Mesenchymal stem cell of adipose (primary cell): Measurements from ENCODE around the genes GCGR and PPP1R27.

- CAGE, long polyA plus RNA: no peak
These were observed 33.5 kb upstream of the SLC38A10 start for GRCh38 chr17:81328360-81329250.

DNA sequence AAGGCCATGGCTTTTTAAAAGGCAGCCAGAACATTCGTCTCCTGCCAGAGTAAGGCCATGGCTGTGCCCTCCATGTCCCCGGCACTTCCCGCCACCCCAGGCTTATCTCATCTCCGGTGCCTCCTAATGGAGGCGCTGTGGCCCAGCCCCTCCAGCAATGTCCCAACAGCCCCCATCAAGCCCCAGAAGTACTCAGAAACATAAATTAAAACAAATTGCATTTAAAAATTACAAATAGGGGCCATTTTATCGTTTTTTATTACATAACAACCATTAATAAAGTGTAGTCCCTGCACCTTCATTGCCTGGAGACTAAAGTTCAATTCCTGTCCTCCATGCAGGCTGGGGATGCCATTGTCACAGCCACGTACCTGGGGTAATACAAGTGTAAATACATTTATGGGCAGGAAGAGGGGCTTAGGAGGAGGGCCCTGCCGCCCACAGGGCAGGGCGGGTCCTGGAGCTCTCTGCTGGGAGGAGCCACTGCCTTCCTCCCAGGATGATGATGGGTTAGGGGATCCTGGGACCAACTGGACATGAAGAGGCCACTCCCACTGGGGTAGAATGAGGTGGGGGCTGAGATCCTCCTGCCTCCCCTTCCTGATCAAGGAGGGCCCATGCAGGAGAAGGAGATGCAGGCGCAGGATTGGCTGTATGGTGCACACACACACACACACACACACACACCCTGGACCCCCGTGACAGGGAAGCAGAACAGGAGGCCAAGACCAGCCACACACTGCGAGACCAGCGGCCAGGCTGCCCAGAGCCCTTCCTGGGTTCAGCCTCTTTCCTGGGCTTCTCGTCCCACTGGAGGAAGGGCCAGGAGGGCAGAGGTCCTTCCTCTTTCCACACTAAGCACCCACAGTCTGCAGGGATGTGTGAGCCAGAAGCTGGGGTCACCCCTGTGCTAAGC, 44.1 kb upstream of the SLC38A10 start:
- CAGE, long polyA plus RNA: no peak

- CAGE, long polyA plus RNA: no peak
These were observed 49.0 kb upstream of the BAHCC1 start for GRCh38 chr17:81346304-81346566.

DNA sequence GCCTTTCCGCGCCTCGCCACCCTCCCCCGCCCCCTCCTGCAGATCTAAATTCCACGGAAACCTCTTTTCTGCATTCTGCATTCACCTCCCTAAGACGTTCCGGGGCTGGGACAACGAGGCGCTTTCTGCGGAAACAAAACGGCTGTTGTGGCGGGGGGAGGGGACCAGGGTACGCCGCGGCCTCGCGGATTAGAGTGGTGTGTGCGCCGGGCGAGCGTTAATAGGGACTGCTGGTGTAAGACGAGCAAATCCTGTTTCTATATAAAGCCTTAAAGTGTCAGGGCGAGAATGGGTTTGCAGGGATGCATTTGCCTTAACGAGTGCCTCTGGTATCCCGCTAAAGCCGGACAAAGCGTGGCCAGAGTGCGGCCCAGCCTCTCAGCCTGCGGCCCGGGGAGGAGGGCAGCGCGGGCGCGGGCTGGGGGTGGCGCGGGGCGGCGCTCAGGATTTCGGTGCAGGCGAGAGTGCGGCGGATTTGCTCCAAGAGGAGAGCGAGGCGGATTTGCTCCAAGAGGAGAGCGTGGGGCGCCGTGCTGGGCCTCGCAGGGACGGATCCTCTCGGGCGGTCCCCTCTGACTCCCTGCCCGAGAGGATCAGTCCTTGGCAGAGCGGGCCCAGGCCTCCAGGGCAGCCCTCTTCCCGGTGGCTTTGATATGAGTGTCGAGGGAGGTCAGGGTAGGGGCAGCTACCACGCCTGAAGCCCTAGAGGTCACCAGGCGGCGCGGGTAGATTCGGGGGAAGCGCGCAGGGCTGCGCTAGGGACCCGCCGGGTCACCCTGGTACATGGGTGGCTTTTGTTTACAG, 5.1 kb downstream of the BAHCC1 start:
- CAGE, long polyA plus RNA: no peak

GRCh38 chr17:81421000-81421614, 25.9 kb downstream of the BAHCC1 start:
- CAGE, long polyA plus RNA: no peak

- CAGE, long polyA plus RNA: no peak
These were observed 58.5 kb downstream of the BAHCC1 start for GRCh38 chr17:81453746-81454157.

DNA sequence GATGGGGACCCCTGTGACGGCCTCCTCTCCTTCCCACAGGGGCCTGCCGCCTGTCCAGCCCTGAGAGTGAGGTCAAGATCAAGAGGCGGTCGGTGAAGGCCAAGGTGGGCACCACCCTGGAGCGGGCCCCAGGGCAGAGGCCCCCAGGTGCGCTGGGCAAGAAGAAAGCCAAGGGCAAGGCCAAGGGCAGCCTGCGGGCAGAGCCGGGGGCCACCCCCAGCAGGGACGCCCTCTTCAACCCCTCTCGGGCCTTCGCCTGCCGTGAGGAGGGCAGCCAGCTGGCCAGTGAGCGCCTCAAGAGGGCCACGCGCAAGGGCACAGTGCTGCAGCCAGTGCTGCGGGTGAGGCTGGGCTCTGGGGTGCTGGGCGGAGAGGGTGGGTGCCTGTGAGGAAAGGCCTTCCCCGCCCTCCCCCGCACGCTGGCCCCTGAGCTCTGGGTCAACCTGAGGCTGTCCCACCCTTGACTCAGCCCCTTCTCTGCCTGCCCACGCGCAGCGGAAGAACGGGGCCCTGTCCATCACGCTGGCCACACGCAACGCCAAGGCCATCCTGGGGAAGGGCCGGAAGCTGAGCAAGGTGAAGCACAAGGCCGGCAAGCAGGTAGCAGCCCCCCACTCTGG, 54.4 kb downstream of the ACTG1 start:
- CAGE, long polyA plus RNA: no peak

- CAGE, long polyA plus RNA: no peak
These were observed 394 bp upstream of the ACTG1 start for GRCh38 chr17:81513079-81513307.

DNA sequence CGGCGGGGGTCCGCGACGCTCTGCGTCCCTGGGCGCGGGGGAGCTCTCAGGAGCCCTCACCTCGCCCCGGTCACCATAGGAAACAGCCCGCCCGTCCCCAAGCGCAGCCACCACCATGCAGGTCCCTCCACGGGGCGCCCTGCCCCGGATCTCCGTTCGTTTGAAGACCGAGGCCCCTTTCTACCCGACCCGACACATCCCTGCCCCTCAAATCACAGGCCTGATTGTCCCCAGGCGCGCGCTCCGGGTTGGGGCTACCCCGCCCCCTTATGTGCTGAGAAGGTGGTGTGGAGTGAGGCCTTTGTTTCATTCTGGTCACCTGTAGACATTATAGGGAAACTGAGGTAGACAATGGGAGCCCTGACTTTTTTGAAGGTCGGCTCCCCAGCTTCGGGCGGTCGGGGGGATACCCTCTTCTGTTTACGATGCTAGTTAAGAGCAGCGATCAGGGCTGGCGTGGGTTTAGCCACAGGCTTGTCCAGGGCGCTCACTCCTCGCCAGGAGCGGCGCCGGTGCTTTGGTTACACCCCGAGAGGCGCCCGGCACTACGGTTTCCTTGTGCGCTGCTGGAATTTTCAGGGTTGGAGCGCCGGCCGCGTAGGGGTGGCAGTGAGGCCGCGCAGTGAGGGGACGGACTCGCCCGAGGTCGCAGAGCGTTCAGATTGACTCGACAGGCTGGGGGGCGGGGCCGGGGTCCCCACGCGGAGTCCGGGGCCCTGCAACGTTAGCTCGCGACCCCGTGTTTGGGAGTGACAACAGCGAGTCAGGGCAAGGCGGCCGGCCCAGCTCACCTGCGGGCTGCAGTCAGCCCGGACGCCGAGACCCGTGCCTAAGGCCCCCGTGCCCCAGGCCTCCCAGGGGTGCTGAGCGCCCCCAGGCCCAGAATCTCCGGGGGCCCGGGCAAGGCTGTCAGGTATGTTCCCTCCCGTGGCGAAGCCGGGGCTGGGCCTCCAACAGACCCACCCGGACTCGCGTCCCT, 998 bp upstream of the ACTG1 start:
- CAGE, long polyA plus RNA: no peak

DNA sequence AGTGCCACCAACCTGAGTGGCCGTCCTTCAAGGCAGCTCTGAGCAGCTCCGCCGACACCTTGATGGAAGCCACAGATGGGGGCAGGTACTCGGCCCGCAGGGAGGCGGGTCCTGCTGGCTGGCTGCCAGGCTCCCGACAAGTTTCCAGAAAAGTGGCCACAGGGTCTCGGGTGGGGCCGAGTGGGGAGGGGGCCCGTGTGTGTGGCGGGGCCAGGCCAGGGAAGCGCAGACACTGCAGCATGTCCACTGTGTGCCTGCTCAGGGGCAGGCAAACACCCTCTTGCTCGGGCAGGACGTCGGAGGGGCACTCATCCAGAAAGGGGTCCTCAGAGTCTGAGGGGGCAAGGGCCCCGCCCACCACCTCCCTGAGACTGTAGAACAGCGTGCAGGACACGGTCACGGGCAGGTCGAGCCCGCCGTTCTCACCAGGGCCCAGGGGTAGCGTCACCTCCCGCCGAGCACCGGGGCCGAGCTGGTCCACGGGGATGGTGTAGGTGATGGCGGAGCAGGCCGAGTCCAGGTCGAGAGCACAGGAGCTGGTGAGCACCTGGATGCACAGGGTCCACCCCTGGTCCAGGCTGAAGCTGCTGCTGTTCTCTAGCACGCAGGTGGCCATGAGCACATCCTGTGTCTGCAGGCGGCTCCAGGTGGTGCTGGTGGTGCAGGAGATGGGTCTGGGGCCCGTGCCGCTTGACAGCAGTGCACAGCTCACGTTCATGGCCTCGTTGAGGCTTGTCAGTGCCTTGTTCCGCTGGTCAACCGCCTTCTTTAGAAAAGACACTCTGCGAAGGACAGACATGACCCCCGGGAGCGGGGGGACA, 5.0 kb downstream of the FAAP100 start:
- CAGE, long polyA plus RNA: no peak

- CAGE, long polyA plus RNA: no peak
These were observed 24.5 kb upstream of the FAAP100 start for GRCh38 chr17:81576593-81577114.

- CAGE, long polyA plus RNA: no peak
These were observed 3.0 kb downstream of the HGS start for GRCh38 chr17:81686785-81687231.

DNA sequence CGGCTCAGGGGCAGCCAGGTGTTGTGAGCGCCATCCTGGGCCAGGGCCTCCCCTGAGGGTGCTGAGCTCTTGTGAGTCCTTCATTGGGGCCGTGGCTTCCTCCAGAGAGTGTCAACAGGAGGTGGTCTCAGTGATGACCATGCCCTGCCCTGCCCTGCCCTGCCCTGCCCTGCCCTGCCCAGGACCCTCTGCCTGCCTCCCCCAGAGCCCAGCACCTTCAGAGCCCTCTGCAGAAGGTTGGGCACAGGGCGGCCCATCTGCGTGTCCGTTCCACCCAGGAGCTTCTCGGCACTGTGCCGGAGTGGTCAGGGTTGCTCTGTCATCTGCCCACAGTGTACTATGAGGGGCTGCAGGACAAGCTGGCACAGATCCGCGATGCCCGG, 7.2 kb upstream of the MRPL12 start:
- CAGE, long polyA plus RNA: no peak

DNA sequence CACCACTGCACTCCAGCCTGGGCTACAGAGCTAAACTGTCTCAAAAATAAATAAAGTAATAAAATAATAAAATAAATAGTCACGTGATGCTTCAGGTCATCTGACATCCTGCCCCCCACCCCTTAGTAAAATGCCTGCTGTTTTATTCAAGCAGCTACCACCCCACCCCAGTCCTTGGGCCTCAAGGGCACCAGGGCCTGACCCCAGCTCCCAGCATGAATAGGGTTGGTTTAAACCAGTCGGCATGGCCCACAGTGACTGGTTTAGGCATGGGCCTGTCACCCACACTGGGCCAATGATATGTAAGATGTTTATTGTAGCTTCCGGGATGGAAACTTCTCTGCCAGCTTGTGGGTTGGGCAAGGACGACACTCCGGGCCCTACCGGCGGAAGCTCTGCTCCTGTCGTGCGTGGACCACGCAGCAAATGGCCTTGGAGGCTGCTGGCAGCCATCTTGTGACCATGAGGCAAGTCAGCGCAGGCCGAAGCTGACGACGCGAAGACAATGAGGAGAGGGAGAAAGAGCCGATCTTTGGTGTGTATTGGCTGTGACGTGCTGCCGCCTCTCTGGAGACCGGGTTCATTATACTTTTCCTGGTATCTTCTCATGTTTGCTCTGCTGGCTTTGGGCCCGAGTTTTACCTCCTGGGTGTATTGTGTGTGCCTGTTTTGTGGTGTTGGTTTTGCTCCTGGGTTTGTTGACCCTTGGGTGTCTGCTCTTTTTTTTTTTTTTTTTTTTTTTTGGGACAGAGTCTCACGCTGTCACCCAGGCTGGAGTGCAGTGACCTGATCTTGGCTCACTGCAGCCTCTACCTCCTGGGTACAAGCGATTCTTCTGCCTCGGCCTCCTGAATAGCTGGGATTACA, 15.3 kb downstream of the SLC25A10 start:
- CAGE, long polyA plus RNA: no peak

DNA sequence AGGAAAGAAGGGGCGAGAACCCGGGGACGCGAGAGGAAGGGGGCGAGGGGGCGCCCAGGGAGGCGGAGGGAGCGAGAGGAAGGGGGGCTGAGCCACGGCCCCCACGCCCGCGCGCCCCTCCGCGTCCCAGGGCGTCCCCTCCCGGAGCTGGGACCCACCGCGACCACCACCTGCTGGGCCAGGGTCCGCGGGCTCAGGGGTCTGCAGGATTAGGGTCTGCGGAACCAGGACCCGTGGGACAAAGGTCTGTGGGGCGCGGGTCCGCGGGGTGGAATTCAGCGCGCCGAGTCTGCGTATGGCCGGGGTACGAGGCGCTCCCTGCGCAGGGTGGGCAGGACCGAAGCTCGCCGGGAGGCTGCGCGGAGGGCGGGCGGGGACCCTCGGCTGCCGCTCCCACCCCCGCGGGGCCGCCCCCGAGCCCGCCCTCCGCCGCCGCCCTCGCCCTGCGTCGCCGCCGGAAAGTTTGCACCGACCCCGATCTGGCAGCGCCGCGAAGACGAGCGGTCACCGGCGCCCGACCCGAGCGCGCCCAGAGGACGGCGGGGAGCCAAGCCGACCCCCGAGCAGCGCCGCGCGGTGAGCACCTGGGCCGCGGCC, at the start of gene GCGR:
TSS of gene GCGR (plus strand) at position 477 of the 597 bp plus-strand sequence.
- CAGE, long polyA plus RNA: no peak

DNA sequence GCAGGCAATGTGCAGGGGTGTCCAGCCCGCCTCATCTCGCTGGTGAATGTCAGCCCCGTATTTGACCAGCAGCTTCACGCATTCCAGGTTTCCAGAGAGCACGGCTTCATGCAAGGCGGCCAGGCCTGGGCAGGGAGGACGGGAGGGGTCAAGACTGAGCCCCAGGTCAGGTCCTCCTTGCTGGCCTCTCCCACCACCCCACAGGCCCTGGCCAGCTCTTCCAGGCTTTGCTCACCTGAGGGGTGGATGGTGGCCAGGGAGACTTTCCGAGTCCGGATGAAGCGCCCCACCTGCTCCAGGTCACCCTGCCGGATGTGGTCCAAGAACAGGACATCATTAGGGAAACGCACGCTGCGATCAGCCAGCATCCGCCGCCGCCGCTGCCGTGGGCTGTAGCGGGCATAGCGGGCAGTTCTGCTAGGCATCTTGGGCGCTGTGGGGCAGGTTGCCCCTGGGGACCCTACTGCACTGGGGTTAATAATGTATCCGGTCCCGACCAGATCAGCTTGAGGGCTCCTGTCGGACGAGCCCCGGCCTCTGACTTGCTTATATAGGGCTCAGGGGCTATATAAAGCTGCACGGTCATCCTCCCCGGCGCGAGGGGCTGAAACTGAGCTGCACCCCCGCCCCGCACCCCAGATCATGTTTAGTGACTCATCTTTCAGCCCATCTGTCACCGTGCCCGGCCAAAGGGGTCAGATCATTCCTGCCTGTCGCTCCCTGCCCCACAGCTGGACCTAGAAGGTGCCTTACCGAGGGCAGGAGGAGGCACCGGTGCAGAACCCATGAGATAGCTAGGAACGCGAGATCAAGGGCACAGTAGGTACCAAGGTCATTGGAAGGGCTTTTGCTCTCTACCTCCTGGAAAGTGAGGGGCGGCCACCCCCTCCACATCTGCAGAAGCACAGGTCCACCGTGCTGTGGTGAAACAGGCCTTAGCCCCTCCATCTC, at the start of gene PPP1R27:
TSS of gene PPP1R27 (minus strand) at position 522 of the 951 bp plus-strand sequence.
- CAGE, long polyA plus RNA: no peak

- CAGE, long polyA plus RNA: no peak
These were observed 693 bp downstream of the P4HB start for GRCh38 chr17:81859420-81860263.

DNA sequence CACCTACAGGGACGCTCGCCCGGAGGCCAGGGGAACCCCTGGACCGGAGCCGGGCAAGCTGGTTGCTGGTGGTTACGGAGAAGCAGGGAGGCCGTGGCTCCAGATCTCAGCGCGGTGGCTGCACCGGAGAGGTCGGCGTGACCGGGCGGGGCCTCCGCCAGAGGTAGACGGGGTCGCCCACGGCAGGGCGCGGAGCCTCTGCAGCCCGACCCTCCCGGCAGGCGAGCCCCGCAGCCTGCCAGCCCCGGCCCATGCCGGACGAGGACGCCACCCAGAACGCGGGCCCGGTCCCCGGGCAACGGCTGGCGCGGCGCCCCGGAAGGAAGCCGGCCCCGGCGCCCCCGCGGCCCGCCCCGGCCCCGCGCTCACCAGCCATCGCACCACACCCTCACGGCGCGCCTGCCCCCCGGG, 296 bp downstream of the PCYT2 start:
- CAGE, long polyA plus RNA: no peak

- CAGE, long polyA plus RNA: no peak
These were observed 4.2 kb downstream of the MAFG start for GRCh38 chr17:81923239-81923819.

DNA sequence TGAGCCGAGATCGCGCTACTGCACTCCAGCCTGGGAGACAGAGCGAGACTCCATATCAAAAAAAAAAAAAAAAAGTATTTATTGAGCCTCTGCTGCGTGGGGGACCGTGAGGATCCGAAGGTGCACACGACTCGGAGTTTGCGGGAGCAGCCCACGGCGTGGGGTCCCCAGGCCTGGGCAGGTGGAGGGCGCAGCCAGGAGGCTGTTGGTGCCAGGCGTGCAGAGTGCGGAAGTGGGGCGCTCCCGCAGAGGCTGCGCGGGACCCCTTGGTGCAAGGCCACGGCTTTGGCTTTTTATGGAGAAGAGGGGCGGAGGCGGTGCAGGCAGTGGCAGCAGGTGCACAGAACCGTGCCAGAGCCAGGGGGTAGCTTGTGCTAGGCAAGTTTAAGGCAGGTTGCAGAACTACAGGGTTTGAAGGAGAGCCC, 1.1 kb downstream of the ASPSCR1 start:
- CAGE, long polyA plus RNA: no peak